Subcutaneous preadipocyte (primary cell): ENCODE measurements around a stretch of chr18.

DNA sequence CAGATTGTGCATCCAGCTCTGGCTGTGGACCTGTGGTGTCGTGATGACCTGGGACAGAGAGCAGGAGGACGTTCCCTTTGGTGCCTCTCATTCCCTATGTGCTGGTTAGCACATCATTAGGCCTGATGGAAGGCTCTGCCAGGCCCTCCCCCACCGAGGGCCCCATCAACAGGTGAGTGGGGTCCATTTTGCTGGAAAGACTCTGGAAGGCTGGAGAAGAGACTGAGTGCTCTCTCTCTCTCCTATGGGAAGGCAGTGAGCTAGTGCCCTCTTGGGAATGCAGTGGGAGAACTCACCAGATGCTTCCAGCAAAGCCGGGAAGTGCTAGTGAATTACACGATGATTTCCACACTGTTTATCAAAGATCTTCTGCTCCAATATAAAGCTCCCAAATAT, 135.8 kb downstream of the VAPA start:
- CAGE, long polyA plus RNA = no peak

DNA sequence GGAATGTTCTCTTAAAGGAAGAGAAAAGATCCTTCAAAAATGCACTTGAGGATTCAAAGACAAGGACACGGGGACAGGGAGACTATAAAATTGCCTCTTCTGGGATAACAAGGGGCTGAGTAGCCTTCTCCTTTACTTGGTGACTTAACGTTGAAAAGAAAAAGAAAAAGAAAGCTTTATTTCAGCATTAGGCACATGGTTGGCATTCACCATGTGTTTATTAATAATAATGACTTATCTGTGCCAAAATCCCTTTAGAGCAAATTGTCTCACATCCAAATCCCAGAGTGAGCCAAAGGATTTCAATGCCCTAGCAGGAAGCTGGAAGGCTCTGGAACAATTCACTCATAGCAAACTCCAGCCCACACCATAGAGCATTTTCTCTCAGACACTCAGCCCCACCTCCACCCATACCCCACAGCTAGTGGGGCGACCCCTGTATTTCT, 100.3 kb upstream of the APCDD1 start:
- CAGE, long polyA plus RNA = no peak

GRCh38 chr18:10453574-10454010, 843 bp upstream of the APCDD1 start:
- CAGE, long polyA plus RNA = no peak

- CAGE, long polyA plus RNA = no peak
These were observed 52.2 kb downstream of the NAPG start for GRCh38 chr18:10577808-10578568.

- CAGE, long polyA plus RNA = no peak
These were observed 81.7 kb downstream of the NAPG start for GRCh38 chr18:10607510-10607892.

- CAGE, long polyA plus RNA = no peak
These were observed 143.8 kb downstream of the PIEZO2 start for GRCh38 chr18:11005395-11006104.

GRCh38 chr18:11056637-11056978, 92.8 kb downstream of the PIEZO2 start:
- CAGE, long polyA plus RNA = no peak

DNA sequence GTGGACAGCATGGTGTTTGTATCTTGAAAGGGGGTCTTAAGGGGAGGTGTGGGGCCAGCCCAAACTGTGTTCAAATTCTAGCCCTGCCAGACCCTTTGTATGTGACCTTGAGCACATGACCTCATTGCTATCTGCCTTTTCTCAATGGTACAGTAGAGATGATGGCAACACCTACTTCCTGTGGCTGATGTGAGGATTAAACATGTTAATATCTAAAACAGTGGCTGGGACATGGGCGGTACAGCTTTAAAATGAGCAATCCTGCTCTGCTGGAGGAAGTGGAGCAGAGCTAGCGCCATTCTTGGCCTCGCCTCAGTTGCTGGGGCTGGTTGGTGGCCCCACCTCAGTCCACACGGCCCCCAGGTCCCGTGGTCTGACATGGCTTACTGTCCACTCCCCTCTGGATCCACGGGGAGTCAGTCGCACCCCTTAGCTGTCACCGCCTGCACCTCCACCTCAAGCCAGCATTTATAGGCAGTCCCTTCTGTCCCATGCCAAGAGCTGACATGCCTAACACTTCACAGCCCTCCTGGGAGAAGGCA, 71.8 kb downstream of the GNAL start:
- CAGE, long polyA plus RNA = no peak

GRCh38 chr18:11818583-11818913, 32.7 kb upstream of the CHMP1B start:
- CAGE, long polyA plus RNA = no peak

GRCh38 chr18:11885370-11886020, 22.6 kb downstream of the MPPE1 start:
- CAGE, long polyA plus RNA = no peak

GRCh38 chr18:11984163-11984641, 2.9 kb downstream of the IMPA2 start:
- CAGE, long polyA plus RNA = no peak

- CAGE, long polyA plus RNA = no peak
These were observed 10.0 kb downstream of the IMPA2 start for GRCh38 chr18:11991115-11991849.

- CAGE, long polyA plus RNA = no peak
These were observed 13.3 kb downstream of the IMPA2 start for GRCh38 chr18:11994223-11995490.

GRCh38 chr18:12005407-12006283, 24.3 kb downstream of the IMPA2 start:
- CAGE, long polyA plus RNA = no peak

GRCh38 chr18:12067053-12067467, 26.6 kb upstream of the ANKRD62 start:
- CAGE, long polyA plus RNA = no peak

DNA sequence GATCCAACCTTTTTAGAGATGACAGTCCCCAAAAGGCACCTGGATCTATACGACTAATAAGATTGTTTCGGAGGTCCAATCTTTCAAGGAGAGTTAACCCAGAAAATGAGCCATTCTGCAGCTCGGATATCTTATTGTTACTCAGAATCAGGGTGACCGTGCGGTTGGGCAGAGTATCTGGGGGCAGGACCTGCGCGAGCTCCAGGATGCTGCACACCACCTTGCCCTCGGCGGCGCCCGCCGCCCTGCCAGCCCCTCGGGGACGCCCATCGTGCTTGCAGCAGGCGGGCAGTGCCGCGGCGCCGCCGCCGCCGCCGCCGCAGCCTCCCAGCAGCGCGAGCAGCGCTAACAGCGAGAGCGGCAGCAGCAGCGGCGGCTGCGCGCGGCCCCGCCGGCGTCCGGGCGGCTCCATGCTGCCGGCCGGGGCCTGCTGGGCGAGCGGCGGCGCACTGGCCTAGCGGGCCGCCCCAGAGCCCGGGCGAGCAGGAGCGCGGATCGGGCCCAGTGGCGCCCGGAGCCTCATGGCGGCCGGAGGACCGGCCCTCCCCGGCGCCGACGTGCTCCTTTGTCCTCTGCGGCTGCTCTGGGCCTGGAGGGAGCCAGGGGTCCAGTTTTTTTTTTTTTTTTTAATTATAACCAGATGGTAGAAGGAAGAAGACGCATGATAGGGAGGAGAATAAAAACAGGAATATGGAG, 17.3 kb upstream of the ANKRD62 start:
- CAGE, long polyA plus RNA = no peak

- CAGE, long polyA plus RNA = no peak
These were observed 58.4 kb downstream of the ANKRD62 start for GRCh38 chr18:12152077-12152324.

DNA sequence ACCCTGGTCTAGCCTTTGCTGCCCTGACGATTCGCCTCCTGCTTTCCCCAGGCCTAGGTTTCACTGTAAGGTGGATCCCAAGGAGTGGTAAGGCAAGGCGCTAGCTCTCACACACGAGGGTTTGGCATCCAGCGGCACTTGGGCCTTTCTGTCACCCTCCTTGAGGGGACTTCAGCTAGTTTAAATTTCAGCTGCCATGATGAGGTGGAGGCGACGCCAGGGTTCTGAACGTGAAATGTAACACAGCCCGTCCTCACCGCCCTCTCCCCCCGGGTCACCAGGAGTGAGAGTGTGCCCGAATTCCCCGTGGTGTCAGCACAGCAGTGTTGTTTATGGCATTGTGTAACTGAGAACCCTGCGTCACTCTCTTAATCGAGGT, 4.5 kb downstream of the CIDEA start:
- CAGE, long polyA plus RNA = no peak

GRCh38 chr18:12278199-12278720, 24.1 kb downstream of the CIDEA start:
- CAGE, long polyA plus RNA = no peak

- CAGE, long polyA plus RNA = no peak
These were observed 6.5 kb downstream of the TUBB6 start for GRCh38 chr18:12314313-12315114.